A375 (cell line): ENCODE data around the gene CRABP1.

DNA sequence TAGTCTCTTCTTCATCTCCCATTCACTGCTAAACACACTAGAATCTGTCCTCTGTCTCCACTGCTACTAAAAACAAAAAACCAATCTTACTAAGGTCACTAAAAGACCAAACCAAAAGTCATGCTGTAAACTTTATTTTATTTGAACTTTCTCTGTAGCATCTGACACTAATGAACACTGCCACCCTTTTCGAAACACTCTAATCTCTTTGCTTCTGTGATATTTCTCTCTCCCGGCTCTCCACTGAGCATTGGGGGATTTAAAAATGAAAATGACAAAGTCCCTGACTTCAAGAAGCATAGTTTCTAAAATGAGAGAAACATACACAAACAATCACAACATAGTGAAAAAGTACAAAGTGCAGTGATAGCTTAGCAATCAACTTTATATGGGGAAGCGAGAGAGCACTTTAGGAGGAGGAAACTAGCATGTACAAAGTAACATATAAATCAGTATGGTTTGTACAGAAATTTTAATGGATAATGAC lies 61.5 kb downstream of the PEAK1 start:
- RAMPAGE, long total RNA = no peak

- RAMPAGE, long total RNA = no peak
Observed at GRCh38 chr15:77507153-77508268, 86.8 kb downstream of the HMG20A start.

DNA sequence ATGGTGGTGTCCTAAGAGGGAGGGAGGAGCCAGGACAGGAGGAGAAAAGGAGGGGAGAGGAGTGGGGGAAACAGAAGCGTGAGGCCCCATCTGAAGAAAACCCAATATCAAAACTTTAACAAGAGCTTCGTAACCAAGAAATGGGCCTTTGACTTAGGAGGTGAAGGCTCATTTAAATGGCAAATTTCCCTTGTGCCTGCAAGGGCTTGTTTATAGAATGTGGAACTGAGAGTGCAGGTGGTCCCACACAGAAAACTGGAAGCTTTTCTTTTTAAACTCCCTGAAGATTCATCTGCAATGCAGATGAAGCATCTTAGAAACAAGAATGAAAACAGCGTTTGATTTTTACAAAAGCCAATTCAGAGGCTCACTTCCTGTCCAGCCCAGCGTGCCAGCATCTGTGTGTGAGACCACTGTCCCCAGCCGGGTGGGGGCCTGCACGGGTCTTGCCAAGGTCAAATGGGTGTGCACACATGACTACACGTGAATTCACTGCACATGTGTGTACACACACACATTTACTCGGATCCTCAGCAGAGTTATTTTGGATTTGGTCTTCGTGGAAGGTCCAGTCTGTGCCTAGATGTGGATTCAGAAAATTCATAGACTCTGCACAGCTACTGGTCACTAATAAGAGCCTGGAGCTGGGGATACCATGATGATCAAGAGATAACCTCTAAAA lies 94.7 kb downstream of the LINGO1 start:
- RAMPAGE, long total RNA = no peak

DNA sequence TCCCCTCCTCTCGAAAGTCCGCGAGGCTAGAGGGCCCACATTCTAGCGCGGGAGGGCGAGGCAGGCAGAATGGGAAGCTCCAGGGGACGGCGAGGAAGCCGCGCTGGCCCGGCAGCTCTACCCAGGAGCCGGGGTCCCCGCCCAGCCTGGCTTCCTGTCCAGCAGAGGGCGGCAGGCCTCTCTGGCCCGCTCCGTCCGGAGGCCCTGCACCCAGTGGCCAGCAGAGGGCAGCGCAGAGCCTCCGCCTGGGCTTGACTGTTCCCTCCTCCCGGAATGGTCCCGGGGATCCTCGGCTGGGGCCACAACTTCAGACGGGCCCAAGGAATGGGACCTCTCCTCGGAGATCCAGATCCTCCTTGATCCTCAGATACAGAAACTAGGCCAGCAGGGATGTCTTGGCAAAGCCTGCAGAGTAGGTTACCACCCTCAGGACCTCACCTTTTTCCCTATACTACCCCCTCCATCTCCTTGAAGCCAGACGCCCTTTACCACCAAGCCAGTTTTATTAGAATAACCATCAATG lies 798 bp upstream of the LINGO1 start:
- RAMPAGE, long total RNA = no peak

DNA sequence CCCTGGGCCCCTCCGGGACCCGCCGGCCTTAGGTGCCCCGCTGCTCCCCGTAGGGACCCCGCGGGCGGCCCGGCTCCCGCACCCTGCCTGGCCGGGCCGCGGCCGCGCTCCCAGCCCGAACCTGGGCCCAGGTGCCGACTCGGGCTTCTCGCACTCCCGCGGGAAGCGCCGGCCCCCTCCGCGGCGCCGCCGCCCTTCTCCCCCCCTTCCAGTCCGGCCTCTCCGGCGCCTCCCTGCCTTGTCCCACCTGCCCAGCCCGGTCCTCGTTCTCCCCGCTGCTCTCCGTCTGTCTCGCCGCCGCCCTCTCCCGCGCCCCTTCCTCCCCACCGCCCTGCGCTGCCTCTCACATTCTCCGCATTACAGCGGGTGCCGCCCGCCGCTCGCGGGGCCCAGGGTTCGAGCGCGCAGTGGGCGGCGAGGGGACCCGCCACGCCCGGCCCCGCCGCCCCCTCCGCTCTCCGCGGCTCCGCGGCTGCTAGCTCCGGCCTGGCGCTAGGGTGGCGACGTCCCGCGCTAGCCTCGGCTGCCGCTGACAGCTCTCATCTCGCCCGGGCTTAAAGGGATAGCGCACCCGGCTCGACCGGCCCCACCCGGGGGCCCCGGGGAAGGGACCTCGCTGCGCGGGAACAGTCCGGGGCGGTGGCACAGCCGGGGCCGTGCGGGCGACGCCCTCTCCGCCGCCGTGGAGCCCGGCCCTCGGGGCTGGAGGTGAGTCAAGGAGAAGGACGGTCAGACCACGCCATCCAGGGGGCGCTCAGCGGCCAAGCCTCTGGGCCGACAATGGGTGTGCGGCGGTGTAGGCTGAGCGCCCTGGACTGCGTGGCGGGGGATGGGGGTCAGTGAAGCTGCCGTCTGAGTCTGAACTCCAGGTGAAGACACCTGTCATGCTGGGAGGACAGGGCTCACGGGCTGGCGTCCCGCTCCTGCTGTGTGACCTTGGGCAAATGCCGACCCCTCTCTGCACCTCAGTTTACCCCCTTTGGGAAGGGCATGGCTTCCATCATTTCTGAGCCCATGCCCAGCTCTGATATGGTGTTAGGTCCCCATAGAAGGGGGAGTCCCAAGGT lies 187.3 kb upstream of the LINGO1 start:
- RAMPAGE, long total RNA = no peak

- RAMPAGE, long total RNA = no peak
Observed at GRCh38 chr15:77887593-77888437, 189.7 kb downstream of the TBC1D2B start.

- RAMPAGE, long total RNA = no peak
Observed at GRCh38 chr15:77975531-77976056, 101.9 kb downstream of the TBC1D2B start.

DNA sequence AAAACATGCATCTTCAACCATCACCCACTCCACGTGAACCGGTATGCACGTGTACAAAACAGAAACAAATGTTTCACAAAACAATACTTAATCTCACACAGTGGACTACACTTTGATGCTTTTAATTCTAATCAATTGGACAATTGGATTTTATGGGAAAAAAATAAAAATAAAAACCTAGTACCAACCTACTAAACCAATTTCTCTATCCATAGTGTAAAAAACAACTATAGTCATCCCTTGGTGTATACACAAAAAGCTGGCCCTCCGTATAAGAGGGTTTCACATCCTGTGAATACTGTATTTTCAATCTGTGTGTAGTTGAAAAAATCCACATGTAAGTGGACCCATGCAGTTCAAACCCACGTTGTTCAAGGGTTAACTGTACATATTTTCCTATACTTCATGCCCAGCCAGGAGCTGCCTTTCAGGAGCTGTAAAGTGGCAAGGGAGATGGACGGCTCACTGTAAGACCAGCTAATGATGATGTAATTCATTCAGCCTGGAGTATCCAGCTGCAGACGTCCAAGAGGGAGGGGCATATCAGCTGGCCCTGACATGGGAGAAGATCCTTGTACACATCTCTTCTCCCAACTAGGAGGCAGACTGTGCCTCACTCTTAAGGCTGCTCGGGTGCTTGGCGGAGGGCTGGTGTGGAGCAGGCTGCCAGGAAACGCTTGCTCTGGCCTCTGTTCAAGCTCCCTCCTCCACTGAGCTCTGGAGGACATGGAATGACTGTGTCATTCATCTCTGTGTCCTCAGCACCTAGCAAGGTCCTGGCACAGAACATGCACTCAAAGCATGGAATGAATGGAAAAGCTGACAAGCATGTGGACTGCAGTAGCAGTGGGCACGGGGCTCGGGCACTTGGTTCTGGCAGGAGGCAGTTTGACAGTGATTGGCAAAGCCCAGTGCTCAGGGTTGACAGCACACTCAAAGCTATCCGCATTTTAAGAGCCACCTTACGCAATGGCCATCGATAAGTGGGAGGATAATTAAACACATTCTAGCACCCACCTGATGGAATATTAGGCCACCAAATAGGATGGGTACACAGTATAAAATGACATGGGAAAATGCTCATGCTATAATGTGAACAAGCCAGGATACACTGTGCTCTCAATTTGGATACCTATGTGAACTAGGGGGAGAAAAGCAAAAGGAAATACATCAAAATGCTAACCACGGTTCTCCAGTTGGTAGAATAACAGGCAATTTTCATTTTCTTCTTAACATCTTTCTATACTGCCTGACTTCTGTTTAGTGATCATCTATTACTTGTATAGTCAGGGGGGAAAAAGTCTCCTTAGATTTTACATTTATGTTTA lies 72.5 kb downstream of the TBC1D2B start:
- RAMPAGE, long total RNA = no peak

DNA sequence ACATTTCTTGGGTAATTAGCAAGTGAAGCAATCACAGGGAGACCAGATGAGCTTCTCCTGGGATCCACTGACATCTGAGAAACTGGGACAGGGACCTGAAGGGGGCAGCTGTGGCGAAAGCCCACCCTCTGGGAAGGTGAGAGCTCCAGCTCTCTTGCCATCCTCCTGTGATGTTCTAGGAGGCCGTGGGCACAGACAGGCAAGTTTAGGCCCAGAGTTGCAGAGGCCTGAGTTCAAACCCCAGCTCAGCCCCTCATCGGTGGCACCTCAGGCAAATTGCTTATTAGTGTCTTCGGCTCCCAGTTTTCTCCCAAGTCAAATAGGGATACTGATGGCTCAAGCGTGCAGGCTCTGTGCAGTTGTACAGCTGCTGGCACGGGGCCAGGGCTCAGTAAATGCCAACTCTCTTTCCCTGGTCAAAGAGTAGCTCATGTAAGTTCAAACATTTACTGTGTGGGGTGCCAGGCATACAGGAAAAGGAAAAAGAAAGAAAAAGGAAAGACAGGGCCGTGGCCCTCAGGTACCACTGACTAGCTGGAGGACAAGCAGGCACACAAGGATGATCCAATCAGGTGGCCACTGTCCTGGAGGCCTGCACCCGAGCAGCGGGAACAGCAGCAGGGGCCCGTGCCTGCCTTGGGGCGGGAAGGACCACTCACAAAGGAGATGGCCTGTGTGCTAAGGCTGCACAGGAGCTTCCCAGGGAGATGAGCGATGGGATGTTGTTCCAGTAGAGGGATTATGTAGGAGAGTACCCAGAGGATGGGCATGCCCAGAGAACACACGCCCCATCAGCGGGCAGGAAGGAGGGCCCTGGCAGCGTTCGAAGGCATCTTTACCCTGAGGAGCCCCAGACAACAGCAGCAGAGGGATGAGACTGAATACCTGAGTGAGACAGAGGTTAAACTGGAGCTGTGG lies 70.9 kb downstream of the TBC1D2B start:
- RAMPAGE, long total RNA = no peak

- RAMPAGE, long total RNA = no peak
Observed at GRCh38 chr15:78007827-78008566, 69.5 kb downstream of the TBC1D2B start.

- RAMPAGE, long total RNA = no peak
Observed at GRCh38 chr15:78056692-78057186, 20.8 kb downstream of the TBC1D2B start.

GRCh38 chr15:78063777-78064472 lies 13.6 kb downstream of the TBC1D2B start:
- RAMPAGE, long total RNA = no peak

DNA sequence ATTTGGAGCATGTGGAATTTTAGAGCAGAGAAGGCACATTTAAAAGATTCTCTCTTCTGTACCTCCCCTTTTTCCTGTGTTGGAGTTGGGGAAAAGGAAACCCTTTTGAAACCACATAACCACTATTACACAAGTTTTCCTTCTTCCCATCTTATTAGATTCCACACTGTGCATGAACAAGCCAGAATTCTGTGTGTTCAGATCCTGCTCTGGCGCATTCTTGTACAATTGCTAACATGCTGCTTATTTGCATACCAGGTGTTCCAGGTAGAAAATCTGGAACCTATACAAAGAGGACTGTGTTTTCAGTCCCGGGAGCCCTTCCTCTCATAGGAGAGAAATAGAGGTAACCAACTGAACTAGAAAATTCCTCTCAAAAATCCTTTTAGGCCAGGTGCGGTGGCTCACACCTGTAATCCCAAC lies 2.6 kb upstream of the CIB2 start:
- RAMPAGE, long total RNA = no peak

- RAMPAGE, long total RNA = no peak
Observed at GRCh38 chr15:78149439-78150340, 528 bp downstream of the IDH3A start.

DNA sequence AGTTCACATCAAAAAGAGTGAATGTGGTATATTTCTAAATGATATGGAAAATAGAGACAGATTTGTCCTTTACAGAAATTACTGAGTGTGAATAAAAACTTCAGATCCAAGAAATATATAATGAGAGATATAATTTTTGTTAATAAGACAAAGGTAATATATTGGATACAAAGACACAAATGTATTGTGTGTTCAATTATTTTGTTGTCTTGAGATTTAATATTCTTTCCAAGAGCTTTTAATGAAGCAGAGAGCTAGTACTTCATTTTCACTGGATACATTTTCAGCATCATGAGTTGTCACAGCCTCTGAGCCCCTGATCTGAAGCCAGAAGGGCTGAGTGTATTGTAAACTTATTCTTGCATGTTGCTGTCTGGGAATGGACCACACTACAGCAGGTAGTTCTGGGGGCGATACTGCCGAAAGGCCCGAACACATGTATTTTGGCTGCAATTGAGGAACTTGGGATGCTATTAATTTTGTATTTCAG lies 20.4 kb downstream of the IDH3A start:
- RAMPAGE, long total RNA = no peak

- RAMPAGE, long total RNA = no peak
Observed at GRCh38 chr15:78209778-78210479, 24.4 kb downstream of the ACSBG1 start.

- RAMPAGE, long total RNA = no peak
Observed at GRCh38 chr15:78339992-78340794, at the start of gene CRABP1. CRABP1 (plus strand) TSS chr15:78340353.

DNA sequence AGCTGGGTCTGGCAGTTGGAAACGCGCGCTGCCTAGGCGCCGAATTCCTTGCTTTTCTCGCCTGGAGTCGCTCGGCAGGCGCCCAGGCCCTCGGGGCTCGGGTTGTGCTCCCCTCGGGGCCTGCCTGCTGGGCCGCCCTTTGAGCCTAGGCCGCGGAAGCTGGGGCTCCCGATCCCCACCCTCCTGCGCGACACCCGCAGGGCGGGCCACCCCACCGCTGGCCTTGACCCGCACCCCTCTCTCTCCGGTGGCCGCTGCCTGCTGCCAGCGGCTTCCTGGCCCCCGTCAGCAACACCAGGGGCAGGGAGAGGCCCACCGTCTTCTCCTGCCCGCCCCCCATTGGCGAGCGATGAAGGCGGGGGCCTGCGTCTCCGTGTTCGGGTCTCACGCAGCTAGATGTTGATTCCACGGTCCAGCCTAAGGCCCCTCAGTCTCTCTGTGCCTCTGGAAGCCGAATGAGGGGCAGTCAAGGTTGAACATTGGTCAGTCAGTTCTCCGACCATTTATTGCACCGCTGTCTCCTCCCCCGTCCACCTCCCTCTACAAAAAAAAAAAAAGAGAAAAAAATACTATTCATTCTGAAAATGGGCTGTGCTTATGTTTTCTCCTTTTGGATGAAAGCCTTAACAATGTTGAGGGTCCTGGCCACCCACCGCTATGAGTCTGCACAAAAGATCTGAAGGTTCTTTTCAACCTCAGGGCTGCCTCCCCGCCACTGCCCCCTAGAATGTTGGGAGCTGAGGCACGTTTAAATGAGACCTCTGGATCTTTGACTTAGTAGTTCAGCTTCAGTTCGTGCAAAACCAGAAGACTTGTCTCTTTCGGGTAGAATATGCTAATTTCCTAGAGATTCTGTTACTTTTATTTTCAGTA lies 595 bp downstream of the IREB2 start:
- RAMPAGE, long total RNA = no peak

- RAMPAGE, long total RNA = no peak
Observed at GRCh38 chr15:78461561-78462075, 23.6 kb downstream of the IREB2 start.

- RAMPAGE, long total RNA = no peak
Observed at GRCh38 chr15:78565983-78566706, 825 bp downstream of the CHRNA5 start.